Astrocyte (in vitro differentiated cells and primary cell): ENCODE data around the gene ENOPH1.

GRCh38 chr4:82430550-82430907 lies at the start of gene ENOPH1:
Gene ENOPH1, plus strand, starts transcription at chr4:82430590.
- PRO-cap, result bidirectional peak, plus-strand start at chr4:82430585, minus-strand start at chr4:82430459
- RRBS, 2 experiments, result 1 to 2% methylated on average over 7 of the region's 38 CpGs

GRCh38 chr4:82680551-82681187 lies 117.9 kb downstream of the SCD5 start:
- PRO-cap, result no peak
- RRBS, 2 experiments, result 98% methylated on average over 3 of the region's 16 CpGs; no CpG with 5 or more reads in 1 of the 2 experiments

- PRO-cap, result no peak
- RRBS, 2 experiments, result no CpG with 5 or more reads among the region's 23 CpGs
Observed at GRCh38 chr4:82796891-82797710, 1.5 kb downstream of the SCD5 start.

DNA sequence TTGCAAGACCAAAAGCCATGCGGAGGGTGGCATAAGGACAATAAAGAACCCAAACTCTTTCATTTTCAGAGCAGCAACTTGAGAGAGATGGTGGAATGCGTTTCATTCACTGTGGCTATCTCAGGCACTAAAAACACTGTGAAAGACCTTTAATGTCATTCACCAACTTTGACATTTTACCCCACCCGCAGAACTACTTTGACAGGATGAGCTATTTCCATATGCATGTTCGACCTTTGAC lies 351 bp upstream of the LIN54 start:
- PRO-cap, result no peak
- RRBS, 2 experiments, result no CpG with 5 or more reads among the region's 4 CpGs

GRCh38 chr4:83088705-83089070 lies 25.8 kb downstream of the PLAC8 start:
- PRO-cap, result no peak

GRCh38 chr4:83150323-83151072 lies 36.0 kb upstream of the PLAC8 start:
- PRO-cap, result no peak
- RRBS, 2 experiments, result no CpG with 5 or more reads among the region's 10 CpGs

- PRO-cap, result no peak
- RRBS, 2 experiments, result no CpG with 5 or more reads among the region's 8 CpGs
Observed at GRCh38 chr4:83174682-83175675, 60.5 kb upstream of the PLAC8 start.

DNA sequence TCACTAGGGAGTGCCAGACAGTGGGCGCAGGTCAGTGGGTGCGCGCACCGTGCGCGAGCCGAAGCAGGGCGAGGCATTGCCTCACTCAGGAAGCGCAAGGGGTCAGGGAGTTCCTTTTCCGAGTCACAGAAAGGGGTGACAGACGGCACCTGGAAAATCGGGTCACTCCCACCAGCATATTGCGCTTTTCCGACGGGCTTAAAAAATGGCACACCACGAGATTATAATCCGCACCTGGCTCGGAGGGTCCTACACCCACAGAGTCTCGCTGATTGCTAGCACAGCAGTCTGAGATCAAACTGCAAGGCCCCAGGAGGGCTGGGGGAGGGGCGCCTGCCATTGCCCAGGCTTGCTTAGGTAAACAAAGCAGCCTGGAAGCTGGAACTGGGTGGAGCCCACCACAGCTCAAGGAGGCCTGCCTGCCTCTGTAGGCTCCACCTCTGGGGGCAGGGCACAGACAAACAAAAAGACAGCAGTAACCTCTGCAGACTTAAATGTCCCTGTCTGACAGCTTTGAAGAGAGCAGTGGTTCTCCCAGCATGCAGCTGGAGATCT lies 372.1 kb downstream of the NKX6-1 start:
- PRO-cap, result no peak
- RRBS, 2 experiments, result no CpG with 5 or more reads among the region's 20 CpGs

- PRO-cap, result no peak
- RRBS, 2 experiments, result no CpG with 5 or more reads among the region's 11 CpGs
Observed at GRCh38 chr4:84678865-84679327, 96.0 kb downstream of the CDS1 start.

GRCh38 chr4:84939942-84940643 lies 26.4 kb downstream of the WDFY3 start:
- PRO-cap, result no peak
- RRBS, 2 experiments, result no CpG with 5 or more reads among the region's 3 CpGs

GRCh38 chr4:84960131-84960534 lies 6.4 kb downstream of the WDFY3 start:
- PRO-cap, result no peak
- RRBS, 2 experiments, result no CpG with 5 or more reads among the region's 4 CpGs

GRCh38 chr4:85456866-85457088 lies 18.2 kb upstream of the ARHGAP24 start:
- PRO-cap, result no peak
- RRBS, 2 experiments, result no CpG with 5 or more reads among the region's 1 CpG

GRCh38 chr4:85477319-85478009 lies 2.5 kb downstream of the ARHGAP24 start:
- PRO-cap, result no peak
- RRBS, 2 experiments, result no CpG with 5 or more reads among the region's 9 CpGs

- PRO-cap, result no peak
Observed at GRCh38 chr4:85514383-85514776, 39.4 kb downstream of the ARHGAP24 start.

GRCh38 chr4:85702913-85703553 lies 228.1 kb downstream of the ARHGAP24 start:
- PRO-cap, result no peak
- RRBS, 2 experiments, result no CpG with 5 or more reads among the region's 4 CpGs

DNA sequence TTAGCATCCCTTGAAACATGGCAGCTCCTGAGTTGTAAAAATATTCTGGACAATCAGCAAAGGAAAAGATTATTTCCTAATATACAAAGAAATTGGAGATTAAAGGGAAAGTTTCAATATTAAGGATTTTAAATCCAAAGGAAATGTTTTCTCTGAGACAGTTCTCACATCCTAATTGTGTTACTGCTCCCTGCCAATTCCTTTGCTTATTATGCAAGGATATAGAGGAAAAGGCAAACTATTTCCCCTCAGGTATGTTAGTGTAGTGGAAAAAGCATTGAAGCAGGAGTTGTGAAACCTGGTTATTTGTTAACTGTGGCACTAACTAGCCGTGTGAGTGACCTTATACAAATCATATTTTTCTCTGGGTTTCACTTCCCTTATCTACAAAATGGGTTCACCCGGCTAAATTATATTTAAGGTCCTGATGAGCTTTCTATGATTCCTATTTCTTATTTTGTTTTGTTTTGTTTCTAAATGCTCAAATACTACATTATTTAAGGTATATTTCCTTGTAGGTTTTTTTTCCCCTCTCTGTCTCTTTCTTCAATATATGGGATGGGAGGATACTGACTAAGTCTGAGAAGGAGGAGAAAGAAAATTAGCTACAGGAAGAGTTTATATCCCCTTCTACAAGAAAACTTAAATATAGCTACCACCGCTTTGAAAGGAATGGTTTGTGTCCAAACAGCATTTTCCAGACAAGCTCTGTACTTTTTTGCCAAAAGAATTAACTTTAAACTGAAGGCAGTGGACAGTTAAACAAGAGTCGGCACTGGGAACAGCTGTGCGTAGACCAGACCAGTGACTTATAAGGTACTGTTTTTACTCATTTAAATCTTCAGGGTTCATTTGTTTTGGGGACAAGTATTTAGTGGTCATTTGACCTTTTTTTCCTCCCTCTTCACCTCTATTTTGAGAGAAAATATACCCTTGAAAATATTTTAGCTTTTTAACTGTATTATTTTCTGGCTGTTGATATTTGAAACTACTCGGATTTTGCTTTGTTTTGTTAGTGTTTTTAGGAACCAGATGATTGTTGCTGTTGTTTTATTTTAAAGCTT lies 303.5 kb downstream of the ARHGAP24 start:
- PRO-cap, result no peak
- RRBS, 2 experiments, result no CpG with 5 or more reads among the region's 6 CpGs

- PRO-cap, result no peak
- RRBS, 2 experiments, result no CpG with 5 or more reads among the region's 4 CpGs
Observed at GRCh38 chr4:85780463-85781241, 305.7 kb downstream of the ARHGAP24 start.

DNA sequence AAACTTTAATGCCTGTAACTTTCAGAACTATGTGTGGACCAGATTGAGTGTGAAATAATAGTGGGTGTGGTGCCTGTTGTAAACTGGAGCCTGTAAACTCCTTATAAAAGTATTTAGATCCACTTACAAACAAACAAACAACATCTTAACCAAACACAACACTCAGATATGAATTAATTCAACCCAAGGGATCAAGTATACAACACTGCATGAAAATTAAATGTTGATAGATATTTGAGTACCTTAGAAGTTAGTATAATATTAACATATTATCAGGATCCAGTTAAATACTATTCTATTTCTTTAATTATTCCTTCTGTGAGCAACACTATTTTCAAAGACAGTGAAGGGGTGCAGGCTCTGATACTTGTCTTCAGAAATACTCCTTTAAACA lies 437.5 kb downstream of the MAPK10 start:
- PRO-cap, result no peak

DNA sequence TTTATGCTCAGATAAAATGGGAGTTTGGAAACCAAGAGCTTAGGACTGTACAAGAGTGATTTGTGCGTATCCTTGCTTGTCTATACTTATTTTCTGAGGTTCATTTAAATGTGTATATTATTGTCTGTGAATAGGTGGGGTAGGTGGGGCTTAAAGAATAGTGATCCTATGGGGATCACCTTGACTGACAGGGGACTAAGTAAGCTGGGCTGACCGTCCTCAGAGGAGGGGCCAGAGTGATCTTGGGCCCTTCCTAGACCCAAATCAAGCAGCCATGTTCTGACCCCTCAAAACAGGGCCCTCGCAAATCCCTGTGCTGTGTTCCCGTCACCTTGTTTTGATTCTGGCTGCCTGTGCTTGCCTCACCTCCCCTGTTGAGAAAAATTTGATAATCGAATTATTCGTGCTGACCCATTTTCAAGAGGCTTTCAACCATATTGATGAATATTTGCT lies 428.7 kb downstream of the MAPK10 start:
- PRO-cap, result no peak
- RRBS, 2 experiments, result no CpG with 5 or more reads among the region's 6 CpGs

DNA sequence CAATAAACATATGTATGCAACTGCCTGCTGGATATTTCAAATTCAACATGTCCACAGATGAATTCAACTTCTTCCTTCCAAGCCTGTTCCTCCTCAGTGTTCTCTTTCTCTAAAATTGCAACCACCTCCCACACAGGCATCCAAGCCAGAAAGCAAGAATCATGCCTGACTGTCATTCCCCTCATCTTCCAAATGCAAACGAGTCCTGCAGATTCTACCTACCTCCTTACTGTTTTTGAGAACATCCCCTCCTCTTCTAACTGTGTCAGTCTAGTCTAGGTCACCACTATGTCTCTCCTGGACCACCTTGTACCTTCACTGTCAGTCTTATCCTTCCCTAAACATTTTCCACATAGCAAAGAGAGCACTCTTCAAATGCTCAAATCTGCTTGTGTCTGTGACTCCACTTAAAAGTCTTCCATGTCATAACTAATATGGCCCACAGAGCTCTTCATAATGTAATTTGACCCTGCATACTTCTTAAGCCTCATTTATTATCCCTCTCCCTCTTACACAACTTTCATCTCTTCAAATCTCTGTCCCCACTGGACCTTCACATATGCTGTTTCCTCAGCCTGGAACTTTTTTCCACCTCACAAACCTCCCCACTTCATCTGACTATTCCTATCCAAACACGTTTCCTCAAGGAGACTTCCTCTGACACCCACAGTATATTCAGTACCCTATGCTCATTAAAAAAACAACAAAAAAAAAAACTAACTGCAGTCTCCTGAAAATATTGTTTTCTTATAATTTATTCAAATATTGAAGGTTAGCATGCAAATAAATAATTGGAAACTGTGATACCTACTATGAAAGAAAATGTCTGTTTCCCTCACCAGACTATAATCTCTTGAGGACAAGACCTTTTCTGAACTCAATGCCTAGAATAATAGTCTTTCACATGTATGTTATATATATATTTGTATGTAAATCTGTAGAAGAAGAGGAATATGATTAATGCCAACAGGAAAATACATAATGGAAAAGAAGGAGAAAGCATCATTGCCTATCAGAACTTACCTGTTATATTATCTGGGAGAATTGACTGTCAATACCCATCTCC lies 25.5 kb downstream of the MAPK10 start:
- PRO-cap, result no peak
- RRBS, 2 experiments, result no CpG with 5 or more reads among the region's 2 CpGs